Measurements from ENCODE around the gene KCNH5.

DNA sequence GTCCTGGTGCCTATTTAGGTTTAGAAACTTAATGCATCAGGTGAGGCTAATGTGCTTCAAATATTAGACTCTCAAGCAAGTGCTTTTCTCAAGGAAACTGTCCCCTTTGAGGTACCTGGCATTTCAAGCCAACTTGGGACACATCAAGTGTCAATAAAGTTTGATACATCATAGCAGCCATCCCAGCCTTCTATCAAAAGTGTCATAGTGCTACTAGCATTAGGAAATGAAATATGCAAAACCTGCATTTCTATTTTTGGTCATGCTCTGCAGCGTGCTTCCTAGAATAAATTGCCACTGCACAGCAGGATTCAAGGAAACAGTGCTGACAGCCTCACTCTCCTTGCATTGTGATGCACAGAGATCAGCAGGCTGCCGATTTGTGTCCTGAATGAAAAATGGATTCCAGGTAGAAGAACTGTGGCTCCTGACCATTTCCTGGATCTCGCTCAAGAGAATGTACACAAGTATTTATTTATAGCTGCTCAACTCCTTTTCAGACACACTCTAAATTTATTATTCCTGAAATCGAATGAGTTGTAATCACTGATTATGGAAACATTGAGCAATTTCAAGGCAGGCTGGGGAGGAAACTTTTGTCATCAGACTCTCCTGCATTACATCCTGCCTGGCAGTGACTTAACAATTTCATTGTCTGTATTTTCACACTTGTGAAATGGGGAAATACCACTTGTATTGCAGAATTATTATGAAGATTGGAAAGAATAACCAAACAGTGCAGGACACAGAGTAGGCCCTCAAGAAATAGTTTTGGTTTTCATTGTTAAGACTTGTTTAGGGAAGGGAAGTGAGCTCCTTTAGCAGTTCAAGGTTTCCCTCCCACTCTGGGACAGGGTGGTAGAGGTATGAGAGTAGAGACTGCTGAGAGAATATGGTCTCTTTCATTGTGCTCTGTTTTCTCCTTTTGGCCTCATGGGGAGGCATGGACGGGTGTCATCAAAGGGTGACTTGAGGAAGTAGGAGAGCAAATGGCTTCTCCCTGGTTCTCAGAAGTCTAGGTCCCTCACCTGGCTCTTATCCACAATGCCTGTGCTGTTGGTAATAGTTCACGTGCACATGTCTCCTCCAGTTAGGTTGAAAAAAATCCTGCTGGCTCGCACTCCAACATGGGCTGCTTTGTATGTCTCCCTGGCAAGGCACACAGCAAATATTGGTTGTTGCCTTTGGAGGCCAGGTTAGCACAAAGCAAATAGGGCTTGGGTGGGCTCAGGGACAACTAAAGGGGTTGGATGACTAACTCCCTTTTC is 121.1 kb downstream of the SLC38A6 start:
- PRO-cap = no peak
- RAMPAGE, long total RNA, 4 experiments = no peak in any of the 4 experiments

GRCh38 chr14:61279280-61279865 is 1.8 kb downstream of the TMEM30B start:
- PRO-cap = no peak
- RAMPAGE, long total RNA, 4 experiments = no peak in any of the 4 experiments

DNA sequence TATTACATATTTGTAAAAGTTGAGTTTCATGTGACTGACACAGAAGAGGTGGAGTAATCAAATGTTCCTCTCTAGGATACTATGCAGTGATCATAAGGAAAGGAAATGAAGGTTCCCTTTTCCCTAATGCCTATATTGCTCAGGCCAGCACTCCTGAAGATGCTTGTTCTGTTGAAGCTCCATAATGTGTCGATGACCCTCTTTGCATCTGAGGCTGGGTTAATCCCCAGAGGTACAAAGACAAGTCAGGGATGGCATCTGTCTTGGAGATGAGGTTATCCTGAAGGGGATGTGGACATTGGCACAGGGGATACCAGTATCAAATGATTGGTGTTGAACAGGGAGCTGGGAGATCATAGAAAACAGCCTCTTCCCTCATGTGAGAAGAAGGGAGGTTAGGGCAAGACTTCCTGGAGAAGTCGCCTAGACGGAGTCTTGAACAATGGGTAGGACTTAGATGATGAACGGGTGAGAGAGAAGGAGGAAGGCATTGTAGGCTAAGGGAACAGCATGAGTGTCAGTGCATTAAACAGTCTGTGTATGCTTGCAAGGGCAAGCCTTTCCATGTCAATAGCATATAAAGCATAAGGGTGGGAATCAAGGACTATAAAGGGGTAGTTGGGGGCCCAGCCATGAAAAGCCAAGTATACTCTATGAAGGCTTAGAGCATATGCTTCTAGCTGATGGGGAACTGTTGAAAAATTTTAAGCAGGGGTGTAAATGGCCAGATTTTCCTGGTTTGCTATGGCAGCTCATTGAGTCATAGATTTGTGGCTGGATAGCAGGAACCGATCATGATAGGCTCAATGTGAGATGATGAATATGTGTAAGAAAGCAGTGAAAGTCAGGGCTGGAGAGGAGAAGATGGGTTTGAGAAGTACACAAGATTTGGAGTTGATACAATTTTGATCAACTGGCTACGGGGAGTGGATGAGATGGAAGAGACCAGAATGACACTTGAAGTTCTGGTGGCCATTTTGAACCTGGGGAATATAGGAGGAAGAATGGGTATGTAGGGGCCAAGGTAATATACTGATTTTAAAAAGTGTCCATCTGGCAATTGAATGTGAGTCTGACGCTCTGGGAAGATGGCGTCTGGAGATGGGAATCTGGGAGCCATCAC is 41.5 kb downstream of the PRKCH start:
- PRO-cap = no peak
- RAMPAGE, long total RNA, 4 experiments = start-site peak on the plus strand in 1 of 4 experiments, centred at position 237 of the sequence, 14 reads per replicate

DNA sequence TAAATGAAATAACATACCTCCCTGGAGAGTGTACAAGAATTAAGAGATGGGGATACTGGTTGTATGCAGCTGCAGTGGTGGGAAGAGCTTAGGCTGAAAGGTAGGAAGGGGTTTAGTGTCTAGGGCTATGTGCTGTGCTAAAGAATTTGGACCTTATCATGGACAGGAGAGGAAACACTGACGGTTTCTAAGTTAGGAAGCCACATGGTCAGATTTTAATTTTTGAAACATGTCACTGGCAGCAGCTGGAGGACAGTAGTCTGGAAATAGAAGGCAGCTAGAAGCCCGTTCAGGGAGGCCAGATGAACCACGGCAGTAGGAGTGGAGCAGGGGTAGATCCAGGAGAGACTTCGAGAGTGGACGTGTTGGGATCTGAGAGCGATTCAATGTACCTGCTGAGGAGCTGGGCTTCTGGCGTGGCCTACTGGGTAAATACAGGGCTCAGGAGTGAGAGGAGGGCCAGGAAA is 64.8 kb downstream of the PRKCH start:
- PRO-cap = no peak
- RAMPAGE, long total RNA, 4 experiments = no peak in any of the 4 experiments

GRCh38 chr14:61472804-61473674 is 151.7 kb downstream of the PRKCH start:
- PRO-cap = no peak
- RAMPAGE, long total RNA, 4 experiments = no peak in any of the 4 experiments

DNA sequence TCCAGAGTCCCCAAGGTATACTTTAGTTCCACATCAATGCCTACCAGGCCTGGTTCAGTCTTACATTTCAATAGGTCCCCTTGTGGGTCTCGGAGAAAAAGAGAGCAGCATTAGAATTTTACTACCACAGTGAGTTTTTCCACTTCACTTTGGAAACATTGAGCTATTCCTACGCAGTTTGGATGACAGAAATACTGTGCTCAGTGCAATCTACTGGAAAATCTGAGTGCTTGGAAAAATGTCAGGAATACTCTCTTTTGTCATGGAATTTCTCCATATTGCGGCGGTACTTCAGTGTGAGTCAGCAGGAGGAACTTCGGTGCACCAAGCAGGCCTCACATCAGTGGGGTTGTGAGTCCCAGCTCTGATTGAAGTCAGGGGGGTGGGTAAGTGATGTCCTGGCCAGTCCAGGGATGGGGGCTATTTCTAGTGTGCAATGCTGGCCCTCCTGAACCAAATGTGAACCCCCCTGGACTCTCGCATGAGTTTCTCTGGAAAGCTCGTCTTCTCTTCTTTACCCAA is 184.7 kb downstream of the PRKCH start:
- PRO-cap = no peak
- RAMPAGE, long total RNA, 4 experiments = no peak in any of the 4 experiments

DNA sequence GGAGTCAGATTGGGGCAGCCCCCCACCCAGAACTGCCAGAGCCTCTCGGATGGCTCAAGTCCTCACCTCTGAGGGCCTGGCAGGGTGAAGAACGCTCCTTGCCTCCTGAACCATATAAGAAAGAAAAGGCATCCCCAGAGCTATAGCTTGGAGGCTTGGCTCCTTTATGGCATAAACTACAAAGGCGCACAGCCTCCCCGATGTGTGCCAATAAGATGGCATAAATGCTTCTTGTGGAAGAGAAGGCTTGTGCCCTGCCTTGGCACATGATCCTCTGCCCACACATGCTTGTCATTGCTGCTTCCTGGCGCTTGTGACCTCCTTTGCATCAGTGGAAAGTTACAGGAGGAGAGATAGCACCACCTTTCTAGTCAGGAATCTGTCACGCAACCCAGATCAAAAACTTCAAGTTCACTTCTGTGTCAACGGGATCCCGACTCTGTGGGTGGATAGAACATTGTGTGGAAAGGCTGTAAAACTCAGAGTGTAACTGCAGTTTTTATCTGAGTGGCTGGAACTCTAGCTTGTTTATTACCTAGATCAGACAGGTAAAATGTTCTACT is 183.8 kb upstream of the HIF1A start:
- PRO-cap = no peak
- RAMPAGE, long total RNA, 4 experiments = no peak in any of the 4 experiments

DNA sequence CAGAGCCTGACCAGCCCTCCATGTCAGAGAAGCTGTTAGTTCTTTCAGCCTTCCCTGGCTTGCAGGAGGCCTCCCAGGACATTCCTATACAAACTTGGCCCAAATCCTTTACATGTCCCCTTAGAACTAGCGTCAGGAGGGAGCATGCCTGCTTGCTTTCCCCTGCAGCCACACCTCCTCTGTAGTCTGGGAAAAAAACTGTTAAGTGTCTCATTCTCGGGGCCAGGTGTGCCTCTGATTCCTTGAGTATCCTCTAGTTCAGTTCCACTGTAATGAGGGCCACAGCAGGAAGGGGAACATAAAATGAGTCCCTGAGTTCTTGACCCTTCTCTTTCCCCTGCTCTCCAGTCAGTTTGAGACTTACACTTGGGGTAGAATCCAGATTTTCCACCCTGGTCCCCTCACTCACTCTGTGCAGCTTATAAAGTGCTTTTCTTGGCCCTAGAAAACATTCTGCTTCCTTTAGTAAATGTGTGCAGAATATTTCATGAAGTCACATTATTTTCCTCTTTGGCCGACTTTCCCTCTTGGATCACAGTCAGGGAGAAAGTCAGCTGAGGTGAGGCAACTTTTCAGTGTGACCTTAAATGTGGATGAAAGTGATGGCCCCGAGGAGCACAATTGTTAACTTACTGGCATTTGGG is 152.1 kb upstream of the HIF1A start:
- PRO-cap = no peak
- RAMPAGE, long total RNA, 4 experiments = no peak in any of the 4 experiments

DNA sequence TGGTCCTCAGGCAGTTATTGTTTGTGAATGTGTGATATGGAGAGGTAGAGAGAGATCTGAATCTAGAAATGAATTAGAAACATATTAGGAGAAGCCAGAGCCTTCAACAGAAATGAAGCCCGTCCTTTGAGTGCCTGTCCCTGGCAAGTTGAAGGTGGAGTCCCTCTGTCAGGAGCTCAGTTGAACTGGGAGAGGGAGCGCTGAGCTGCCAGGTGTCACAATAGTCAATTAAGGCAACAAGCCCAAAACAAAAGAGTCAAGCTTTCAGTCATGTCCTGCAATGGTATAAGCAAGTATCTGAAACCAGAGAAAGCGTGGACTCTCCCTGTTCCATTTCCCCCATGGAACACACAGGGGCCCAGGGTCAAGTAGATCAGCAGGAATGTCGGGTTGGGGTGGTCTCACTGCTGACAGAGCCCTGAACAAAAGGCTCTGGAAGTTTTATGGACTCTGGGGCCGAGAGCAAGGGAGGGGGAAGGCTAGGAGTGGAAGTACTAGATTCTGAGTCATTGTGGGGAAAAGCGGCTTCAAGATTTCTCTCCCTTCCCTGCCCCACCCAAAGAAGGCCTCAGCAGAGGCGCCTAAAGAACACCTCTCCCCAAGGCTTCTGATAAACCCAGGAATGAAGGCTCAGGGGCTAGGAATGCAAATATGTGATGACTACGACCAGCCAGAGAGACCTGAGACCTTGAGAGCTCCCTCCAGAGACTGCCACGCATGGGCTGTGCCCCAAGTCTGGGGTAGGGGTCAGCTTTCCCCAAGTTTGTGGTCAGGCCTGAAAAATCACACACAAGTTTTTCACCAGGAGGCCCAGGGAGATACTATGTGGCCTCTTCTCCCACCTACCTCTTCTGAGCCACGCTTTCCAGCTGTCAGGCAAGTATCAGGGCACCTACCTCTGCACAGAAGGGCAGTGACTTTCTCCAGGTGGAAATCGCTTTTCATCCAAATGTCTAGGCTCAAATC is 130.8 kb upstream of the HIF1A start:
- PRO-cap = no peak
- RAMPAGE, long total RNA, 4 experiments = no peak in any of the 4 experiments

GRCh38 chr14:61574047-61574568 is 121.2 kb upstream of the HIF1A start:
- PRO-cap = no peak
- RAMPAGE, long total RNA, 4 experiments = no peak in any of the 4 experiments

DNA sequence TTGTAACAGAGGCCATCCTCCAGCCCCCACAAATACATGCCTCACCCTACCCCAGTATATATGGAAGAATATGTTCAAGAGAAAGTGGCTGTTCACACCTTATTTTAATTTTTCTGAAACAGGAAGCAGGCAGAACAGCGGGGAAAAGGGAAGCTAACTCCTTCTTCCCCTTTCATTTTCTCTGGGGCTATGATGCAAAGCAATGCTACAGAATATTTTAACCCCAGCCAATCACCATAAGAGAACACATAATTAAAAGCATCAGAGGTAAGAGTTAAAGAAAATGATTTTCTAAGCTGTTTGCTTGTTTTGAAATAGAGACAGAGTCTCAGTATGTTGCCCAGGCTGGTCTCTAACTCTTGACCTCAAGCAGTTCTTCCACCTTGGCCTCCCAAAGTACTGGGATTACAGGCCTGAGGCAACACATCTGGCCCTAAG is 31.6 kb upstream of the HIF1A start:
- PRO-cap = no peak
- RAMPAGE, long total RNA, 4 experiments = no peak in any of the 4 experiments

DNA sequence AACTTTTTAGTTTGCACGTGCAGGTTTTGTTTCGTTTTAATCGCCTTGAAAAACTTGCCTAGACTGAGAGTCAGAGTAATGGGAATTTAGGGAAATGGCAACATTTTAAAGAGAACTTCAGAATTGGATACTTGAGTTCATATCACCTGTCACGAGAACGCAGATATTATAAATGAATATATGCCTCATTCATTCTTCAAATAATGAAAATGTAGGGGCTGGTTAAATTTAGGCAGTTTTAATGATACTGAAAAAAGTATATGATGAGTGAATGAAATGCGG is 1.1 kb downstream of the HIF1A start:
- PRO-cap = no peak
- RAMPAGE, long total RNA, 4 experiments = no peak in any of the 4 experiments

DNA sequence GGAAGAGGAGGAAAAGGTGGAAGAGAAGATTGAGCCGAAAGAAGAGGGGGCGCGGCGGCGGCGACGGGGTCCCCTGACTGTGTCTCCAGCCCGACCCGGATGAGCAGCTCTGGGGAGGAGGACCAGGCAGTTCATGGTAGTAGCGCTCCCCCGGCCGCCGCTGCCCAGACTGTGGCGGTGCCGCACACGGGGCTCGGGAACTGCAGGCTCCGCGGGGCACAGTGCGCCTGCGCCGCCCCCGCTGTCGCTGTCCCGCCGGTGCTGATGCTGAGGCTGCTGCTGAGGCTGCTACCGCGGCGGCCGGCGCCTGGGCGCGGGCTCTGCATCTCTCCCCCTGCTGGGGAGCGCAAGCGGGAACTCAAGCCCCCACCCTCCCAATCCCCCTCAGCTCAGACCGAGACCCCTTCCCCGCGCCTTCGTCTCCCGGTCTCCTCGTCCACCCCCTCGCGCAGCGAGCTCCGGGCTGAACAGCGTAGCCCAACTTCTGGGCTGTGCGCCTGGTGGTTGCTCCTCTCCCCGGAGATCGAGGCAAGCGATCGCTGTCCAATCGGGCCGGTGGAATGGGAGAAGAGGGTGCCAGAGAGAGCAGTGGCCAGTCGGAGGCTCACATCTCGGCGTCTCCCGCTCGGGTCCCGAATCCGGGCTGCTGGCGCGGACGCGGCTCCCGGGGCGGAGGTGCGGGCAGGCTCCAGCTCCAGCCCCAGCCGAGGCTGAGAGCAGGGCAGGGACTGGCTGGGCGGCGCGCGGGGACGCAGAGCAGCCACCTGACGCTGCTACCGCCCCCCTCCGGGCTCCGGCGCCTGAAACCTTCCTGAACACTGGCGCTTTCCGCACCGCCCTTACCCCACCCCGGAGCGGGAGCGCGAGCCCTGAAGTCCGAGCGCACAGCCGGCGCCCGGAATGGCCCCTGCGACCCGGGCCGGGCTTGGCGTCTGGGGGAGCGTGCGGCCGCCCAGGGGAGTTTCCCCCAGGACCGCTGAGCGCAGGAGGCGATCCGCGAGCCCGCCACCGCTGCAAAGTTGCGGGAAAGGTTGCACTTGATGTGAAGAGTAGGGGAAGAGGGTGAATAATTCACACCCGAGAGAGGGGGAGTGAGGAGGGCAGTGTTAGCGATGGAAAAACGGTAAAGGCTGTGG is at the start of gene KCNH5:
Gene KCNH5 (minus strand): TSS at position 204 of the 1,136 bp plus-strand sequence.
- PRO-cap = no peak
- RAMPAGE, long total RNA, 4 experiments = no peak in any of the 4 experiments

GRCh38 chr14:63094457-63094701 is 49.1 kb upstream of the KCNH5 start:
- PRO-cap = unidirectional peak, minus-strand start at chr14:63094635
- RAMPAGE, long total RNA, 4 experiments = no peak in any of the 4 experiments

DNA sequence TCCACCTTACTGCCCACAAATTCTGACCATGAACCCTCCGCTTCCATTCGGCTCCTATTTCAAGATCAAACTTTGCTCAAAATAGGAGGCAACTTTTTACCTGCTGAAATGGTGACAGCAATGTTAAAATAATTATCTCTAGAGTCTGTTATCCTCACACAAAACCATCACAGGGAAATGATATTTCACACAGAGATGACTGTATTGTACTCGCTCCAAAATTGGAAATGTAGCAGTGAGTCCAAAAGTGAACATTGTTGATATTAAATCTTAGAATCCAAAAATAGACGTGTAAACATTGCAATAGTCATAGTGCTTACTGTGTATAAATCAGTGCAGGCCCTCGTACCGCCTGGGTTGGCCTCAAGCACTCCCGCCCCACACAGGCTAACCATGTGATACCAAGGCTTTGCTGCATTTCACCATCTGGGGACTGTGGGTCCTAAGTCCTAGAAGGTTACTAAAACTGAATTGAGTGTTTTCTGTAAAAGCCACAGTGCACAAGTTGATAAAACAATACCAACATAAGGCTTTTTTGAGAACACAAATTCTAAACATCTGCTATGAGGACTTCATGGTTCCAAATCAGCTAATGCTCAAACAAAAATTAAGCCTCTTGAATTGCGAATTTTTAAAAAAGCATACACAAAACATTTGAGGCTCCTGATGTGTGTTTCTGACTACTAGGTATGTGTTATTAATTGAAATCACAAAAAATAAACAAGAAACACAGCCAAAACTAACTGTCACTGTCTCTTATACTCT is 107.3 kb downstream of the PPP2R5E start:
- PRO-cap = bidirectional peak, plus-strand start at position 324 of the sequence, minus-strand start at position 179 of the sequence
- RAMPAGE, long total RNA, 4 experiments = no peak in any of the 4 experiments

DNA sequence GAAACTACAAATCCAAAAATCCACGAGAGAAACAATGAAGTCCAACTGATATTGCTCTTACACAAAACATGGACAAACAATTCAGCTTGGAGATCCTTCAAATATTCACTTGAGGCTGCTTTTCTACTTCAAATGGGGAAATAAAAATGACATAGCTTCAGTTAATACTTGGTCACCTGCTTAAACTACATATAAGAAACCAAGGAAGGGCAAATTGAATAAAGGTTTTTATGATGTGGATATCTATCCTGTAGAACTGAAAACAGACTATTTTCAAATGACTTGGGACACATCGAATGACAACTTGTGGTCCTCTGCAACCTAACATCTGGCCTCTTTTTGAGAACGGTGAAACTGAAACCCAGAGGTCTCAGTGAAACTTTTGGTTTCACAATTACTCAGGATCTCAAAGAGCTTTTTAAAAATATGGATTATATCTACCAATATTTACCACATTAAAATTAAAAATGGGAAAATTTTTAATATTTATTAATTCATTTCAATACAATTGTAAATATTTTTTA is 65.2 kb downstream of the PPP2R5E start:
- PRO-cap = no peak
- RAMPAGE, long total RNA, 4 experiments = no peak in any of the 4 experiments

DNA sequence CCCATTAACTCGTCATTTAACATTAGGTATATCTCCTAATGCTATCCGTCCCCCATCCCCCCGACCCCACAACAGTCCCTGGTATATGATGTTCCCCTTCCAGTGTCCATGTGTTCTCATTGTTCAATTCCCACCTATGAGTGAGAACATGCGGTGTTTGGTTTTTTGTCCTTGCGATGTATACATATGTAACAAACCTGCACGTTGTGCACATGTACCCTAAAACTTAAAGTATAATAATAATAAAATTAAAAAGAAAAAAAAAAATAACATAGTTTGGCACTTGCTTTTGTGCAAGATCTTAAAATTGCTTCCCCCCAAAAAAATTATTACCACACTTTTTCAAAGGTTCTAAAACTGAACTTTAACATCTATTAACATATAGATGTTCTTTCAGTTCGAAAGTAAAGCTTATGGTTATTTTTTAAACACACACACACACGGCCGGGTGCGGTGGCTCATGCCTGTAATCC is 11.9 kb downstream of the PPP2R5E start:
- PRO-cap = no peak
- RAMPAGE, long total RNA, 4 experiments = no peak in any of the 4 experiments

GRCh38 chr14:63591442-63591931 is 48.3 kb upstream of the PPP2R5E start:
- PRO-cap = no peak
- RAMPAGE, long total RNA, 4 experiments = no peak in any of the 4 experiments

DNA sequence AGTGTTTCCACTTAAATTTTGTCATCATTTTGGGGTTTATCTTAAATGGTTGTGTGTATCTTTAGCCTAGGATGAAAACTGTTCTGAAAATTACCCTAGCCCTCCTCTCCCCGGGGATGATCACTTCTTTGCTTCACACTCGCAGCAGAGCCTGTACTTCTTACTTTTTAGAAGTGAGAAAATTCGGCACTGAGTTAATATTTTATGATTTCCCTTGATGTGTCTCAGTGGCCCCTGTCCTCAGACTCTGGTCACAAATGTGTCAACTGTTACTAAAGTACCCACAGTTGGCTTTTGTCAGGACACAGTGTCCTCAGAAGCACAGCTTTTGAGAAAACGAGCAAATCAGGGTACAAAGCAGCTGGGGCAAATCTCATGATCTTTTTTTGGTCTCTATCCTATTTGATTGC is 142.4 kb downstream of the SYNE2 start:
- PRO-cap = no peak
- RAMPAGE, long total RNA, 4 experiments = no peak in any of the 4 experiments

DNA sequence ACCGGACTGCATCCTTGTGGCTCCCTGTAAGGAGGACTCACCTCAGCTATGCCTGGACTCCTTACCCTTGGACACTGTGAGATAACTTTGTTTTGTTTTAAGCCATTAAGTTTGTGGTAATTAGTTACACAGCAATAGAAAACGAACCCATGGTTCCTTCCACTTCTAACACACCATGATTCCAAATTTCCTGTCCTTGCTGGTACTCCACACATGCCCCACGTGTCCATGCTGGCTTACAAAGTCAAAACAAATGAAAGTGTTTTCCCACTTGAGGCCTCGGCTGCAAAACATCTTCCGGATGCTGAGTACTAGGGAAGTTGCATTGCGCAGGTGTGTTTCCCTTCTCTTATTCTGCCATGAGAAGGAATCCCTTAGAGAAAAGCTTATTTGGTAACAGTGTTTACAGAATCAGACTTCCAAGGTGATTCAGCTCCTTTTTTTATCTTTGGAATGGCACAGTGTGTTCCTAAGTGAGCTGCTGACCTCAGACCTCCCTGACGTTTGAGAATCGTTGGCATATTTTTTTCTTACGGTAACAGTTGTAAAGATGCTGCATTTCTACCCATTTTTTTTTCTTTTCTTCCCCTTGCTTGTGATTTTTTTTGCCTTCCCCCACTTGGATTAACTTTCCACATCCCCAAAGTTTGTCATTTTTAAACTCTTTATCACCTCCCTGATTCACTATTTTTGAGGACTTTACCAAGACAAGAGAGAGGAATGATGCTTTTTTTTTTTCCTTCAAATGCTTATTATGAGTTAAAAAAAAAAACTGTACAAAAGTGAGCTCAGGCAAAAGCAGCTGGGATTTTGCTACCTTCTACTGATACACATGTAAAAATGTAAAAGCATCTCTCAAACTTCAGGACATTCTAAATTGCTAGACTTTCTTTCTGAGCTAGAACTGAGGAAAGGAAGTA is 211.3 kb downstream of the ESR2 start:
- PRO-cap = bidirectional peak, plus-strand start at position 530 of the sequence, minus-strand start at position 246 of the sequence
- RAMPAGE, long total RNA, 4 experiments = no peak in any of the 4 experiments

All from gastroesophageal sphincter (tissue), 4 donors.